ENCODE results near the genes TACC3 and HAUS3.

DNA sequence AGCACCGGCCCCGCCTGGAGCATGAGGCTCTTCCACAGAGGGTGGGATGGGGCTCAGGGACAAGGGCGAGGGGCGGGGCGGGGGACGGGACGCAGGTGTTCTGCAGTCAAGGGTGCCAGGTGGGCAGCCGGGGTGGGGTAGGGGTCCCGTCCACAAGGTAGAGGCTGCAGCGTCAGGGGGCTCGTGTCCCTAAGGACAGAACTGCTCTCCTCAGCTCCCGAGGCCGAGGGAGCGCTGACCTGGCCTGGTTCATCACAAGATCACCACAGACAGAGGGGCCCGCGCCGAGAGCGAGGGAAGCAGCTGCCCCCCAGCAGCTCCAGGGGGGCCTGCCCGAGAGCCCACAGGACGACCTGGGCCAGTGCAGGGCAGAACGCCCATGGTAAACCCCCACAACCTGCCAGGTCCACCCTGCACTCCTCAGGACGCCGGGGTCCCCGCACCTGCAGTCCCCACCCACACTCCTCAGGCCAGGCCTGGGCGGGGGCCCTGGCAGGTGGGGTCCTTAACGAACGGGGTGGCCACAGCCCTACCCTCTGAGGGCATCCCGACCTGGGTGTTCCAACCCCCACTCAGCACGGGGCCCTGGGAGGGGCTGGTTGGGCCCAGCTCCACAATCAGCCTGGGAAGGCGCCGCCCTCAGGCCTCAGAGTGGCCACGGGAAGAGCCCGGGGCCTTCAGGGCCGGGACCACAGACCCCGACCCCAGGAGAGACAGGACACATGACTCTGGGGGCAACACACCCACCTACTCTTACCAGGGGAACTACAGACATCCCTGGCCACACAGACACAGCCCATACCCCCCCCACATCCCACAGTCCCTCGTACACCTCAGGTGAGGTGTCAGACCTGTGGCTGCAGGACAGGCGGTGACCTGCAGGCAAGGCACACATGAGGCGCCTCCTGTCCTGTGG lies 26.5 kb downstream of the CTBP1 start:
- RRBS = no CpG with 5 or more reads among the region's 38 CpGs

- RRBS = 90% methylated on average over 5 of the region's 53 CpGs
Observed at GRCh38 chr4:1227459-1228659, 21.1 kb downstream of the CTBP1 start.

- RRBS = no CpG with 5 or more reads among the region's 47 CpGs
Observed at GRCh38 chr4:1233636-1234913, 14.9 kb downstream of the CTBP1 start.

GRCh38 chr4:1248630-1249008 lies 311 bp downstream of the CTBP1 start:
- RRBS = under 1% methylated on average over 19 of the region's 73 CpGs

- RRBS = no CpG with 5 or more reads among the region's 21 CpGs
Observed at GRCh38 chr4:1300814-1301619, 11.3 kb downstream of the MAEA start.

DNA sequence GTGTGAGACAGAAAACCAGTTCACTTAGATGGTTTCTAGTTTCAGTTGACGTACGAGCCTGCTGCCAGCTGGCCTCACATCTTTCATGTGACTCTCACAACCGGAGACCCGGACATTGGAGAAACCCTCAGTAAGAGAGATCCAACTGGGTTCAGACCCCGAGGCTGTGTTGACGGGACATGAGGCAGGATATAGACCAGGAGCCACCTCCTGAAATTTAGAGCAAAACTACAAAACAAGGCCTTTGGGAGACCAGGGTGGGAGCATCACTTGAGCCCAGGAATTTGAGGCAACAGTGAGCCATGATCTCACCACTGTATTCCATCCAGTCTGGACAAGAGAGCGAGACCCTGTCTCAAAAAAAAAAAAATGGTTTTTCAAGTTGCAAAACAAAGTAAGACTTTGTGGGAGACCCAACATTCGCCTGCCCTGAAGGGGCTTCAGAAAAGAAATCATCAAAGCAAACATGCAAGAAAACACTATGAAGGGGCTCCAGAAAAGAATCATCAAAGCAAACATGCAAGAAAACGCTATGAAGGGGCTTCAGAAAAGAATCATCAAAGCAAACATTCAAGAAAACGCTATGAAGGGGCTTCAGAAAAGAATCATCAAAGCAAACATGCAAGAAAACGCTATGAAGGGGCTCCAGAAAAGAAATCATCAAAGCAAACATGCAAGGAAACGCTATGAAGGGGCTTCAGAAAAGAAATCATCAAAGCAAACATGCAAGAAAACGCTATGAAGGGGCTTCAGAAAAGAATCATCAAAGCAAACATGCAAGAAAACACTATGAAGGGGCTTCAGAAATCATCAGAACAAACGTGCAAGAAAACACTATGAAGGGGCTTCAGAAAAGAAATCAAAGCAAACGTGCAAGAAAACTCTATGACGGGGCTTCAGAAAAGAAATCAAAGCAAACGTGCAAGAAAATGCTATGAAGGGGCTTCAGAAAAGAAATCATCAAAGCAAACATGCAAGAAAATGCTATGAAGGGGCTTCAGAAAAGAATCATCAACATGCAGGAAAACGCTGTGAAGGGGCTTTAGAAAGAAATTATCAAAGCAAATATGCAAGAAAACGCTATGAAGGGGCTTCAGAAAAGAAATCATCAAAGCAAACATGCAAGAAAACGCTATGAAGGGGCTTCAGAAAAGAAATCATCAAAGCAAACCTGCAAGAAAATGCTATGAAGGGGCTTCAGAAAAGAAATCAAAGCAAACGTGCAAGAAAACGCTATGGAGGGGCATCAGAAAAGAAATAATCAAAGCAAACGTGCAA lies 27.2 kb upstream of the UVSSA start:
- RRBS = no CpG with 5 or more reads among the region's 23 CpGs

GRCh38 chr4:1683054-1683818 lies 877 bp downstream of the FAM53A start:
- RRBS = no CpG with 5 or more reads among the region's 28 CpGs

- RRBS = 1% methylated on average over 38 of the region's 60 CpGs
Observed at GRCh38 chr4:1721413-1721837, at the start of gene TACC3. TSS of gene TACC3 (plus strand) at chr4:1721521.

DNA sequence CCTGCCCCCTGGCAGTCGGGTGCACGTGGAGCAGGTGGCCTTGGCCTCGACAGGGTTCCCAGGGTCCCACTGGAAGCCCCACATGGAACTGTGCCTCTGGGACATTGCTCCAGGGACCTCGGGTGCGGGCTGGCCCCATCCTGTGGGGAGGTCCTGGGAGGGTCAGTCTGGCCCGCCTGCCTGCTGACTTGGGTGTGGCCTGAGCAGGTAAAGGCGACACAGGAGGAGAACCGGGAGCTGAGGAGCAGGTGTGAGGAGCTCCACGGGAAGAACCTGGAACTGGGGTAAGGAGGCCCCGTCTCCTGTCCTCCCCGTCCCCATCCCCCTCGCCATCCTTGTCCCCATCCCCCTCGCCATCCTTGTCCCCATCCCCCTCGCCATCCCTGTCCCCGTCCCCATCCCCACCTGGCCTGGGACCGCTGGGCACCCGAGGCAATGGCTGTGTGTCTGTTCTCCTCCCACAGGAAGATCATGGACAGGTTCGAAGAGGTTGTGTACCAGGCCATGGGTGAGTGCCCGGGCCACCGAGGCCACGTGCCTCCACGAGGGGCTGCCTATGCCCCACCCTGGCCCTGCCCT lies 18.3 kb downstream of the TACC3 start:
- RRBS = no CpG with 5 or more reads among the region's 22 CpGs

DNA sequence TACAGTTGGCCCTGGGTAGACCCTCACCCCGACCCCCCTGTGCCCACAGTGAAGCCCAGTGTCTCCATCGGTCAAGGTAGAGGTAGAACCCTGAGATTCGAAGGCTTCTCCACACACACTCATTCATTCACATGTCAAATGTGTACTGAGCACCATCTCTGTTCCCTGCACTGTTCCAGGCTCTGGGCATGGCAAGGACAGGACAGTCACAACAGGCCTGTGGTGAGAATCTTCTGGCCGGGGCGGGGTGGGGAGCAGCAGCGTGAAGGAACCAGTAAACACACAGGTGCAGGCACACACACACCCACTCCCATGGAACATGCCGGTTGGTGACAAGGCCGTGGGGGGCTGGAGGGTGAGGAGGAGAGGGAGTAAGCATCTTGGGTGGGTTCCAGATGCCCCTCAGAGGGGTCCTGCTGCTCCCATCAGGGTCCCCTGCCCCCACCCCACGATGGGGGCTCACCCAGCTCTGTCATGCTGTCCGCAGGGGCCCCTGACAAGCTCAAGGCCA lies 29.5 kb downstream of the TACC3 start:
- RRBS = 82% methylated on average over 4 of the region's 10 CpGs

DNA sequence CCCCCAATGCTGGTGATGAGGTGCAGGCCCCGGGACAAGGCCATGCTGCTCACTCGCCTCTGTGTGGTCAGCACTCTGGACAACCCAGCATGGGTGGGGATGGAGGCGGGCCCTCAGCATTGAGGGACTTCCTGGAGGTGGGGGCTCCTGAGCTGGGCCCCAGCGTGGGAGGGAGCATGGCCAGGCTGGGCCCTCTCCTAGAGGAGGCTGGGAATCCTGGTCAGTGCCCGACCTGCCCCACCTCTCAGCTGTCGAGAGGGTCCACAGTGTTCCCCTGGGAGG lies 30.6 kb downstream of the TACC3 start:
- RRBS = no CpG with 5 or more reads among the region's 6 CpGs

GRCh38 chr4:1814401-1814743 lies 21.3 kb downstream of the FGFR3 start:
- RRBS = no CpG with 5 or more reads among the region's 9 CpGs

GRCh38 chr4:1834372-1835131 lies 21.4 kb downstream of the LETM1 start:
- RRBS = no CpG with 5 or more reads among the region's 17 CpGs

- RRBS = no CpG with 5 or more reads among the region's 5 CpGs
Observed at GRCh38 chr4:1859117-1859697, 3.3 kb upstream of the LETM1 start.

- RRBS = no CpG with 5 or more reads among the region's 1 CpG
Observed at GRCh38 chr4:1880287-1881136, 9.3 kb downstream of the NSD2 start.

GRCh38 chr4:1985503-1986709 lies 22.9 kb downstream of the NELFA start:
- RRBS = 93% methylated on average over 13 of the region's 66 CpGs

DNA sequence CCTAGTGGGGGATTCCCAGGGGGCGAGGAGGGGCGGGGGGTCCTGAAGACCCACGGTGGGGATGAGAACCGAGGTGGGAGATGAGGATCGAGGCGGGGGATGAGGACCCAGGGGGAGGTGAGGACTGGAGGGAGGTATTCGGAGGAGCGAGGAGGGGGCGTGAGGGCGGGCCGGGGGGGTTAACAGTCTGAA lies 431 bp downstream of the NELFA start:
- RRBS = 8% methylated on average over 1 of the region's 11 CpGs

- RRBS = 0% methylated on average over 5 of the region's 21 CpGs
Observed at GRCh38 chr4:2241382-2241675, 592 bp downstream of the HAUS3 start.

DNA sequence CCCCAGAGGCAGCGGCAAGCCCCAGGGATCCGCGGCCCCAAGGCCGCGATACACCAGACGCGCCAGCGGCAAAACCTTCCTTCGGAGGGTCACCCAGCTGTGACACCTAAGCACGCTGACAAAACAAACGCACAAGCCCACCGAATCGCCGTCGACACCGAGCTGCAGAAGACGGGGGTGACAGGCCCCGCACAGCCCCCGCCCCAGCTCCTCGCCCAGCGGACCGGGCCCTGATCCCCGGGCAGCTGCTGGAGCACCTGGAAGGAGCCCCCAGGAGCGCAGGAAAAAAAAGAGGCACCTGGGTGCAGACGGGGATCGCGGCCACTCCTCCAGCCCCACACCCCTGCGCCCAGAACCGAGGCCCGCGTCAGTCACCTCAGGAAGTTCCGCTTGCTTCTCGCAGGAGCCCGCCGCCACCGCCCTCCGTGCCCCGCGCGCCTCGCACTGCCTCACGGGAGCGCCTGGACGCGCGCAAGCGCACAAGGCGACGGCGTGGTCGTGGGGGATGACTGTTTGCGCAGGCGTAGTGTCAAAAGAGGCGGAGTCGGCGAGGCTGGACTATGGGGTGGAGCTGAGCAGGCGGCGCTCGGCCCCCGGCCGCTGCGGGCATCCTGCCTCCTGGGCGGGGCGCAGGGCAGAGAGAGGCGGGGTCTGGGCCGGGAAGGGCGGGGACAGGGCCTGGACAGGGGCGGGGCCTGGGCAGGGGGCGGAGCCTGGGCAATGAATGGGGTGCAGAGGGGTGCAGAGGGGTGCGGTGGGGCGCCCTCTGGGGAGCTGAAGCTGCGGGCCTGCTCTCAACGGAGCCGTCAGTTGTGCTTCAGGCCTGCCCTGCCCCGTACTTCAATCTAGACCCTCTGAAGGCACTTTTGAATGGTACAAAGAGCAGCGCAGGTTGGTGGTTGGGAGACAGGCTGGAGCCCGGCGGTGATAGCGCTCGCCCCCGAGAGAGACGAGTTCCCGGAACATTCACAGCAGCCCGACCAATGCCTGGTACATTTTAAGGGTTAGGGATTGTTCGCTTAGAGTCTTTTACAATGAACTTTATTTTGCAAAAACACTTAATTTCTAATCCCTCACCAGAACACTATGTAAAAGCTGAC lies at the start of gene HAUS3:
Gene HAUS3, minus strand, starts transcription at position 446 of the 1,100 bp plus-strand sequence.
- RRBS = 3% methylated on average over 12 of the region's 85 CpGs

- RRBS = no CpG with 5 or more reads among the region's 3 CpGs
Observed at GRCh38 chr4:2243768-2244301, 1.9 kb upstream of the HAUS3 start.